ENCODE data around the genes CDK17 and IKBIP.

DNA sequence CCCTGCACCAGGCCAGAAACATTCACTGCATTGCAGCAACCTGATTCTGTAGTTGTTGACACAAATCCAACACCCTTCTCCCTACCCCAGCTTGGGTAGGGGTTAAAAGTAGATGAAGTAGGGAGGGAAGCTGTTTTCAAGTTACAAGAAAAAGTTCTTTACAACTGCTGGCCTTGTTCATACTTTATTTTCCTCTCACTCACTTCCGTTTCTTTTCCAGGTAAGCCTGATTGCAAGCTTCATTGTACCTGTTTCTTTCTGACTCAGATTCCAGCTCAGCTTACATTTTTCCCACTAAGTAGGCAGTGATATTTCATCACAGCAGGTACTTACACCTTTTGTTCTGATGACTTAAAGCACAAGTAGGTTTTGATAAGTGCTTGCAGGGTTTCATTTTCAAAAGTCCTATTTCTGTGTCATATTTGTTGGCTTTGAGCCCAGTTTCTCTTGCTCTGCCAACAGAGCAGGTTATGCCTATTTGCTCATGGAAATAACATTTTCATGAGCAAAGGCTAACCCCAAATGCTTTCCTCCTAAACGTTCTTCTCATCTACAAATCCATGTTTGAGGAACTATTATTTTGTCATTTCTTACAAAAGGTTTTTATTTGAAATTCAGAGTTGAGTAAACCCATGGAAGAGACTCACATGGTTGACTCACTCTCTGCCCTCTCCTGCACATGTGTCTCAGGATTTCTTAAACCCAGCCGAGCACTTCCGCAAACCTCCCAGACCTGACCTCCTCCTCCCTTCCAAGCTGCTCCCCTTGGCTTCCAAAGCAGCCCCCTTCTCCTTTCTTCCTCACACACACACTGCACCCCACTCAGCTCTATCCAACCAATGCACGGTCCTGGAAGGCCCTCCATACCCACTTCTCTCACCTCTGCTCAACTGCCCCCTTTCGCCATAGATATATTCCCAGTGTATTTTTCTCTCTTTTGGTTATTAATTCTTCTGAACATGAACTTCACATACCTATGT lies 12.3 kb upstream of the LTA4H start:
- RAMPAGE, long total RNA = no peak
- RRBS = no CpG with 5 or more reads among the region's 6 CpGs

GRCh38 chr12:96104401-96104933 lies 69.1 kb upstream of the LTA4H start:
- RAMPAGE, long total RNA = no peak
- RRBS = no CpG with 5 or more reads among the region's 7 CpGs

DNA sequence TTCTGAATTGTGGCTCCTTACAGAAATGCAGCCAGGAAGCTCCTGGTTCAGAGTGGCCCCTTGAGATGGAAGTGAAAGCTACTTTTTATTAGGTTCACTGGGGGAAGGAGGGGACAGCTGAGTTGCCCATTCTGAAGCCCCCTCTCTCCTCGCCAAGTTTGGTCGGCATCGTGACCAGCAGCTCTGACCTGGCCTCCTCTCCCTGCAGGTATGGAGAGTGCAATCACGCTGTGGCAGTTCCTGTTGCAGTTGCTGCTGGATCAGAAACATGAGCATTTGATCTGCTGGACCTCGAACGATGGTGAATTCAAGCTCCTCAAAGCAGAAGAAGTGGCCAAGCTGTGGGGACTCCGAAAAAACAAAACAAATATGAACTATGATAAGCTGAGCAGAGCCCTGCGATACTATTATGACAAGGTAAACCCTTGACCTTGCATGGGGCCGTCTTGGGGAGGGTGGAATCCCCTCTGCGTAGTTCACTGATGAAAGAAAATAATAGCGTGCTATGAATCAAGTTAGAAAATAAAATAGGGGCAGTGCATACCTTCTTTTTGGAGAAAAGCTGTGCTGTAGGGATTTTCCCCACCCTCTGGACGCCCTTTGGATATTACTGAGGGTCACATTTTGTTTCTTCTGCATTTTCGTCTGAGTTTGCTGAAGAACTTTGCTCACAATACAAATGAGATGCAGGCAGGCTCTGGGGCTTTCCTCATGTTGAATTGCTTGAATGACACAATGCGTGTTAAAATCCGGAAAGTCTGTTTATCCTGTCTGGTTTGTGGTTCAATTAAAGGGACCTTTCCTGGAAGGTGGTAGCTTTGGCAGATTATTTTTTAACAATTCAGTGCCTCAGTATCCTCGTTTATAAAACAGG lies 29.4 kb downstream of the ELK3 start:
- RAMPAGE, long total RNA = no peak
- RRBS = no CpG with 5 or more reads among the region's 16 CpGs

- RAMPAGE, long total RNA = no peak
- RRBS = no CpG with 5 or more reads among the region's 4 CpGs
These were observed 72.9 kb downstream of the ELK3 start for GRCh38 chr12:96266930-96267702.

DNA sequence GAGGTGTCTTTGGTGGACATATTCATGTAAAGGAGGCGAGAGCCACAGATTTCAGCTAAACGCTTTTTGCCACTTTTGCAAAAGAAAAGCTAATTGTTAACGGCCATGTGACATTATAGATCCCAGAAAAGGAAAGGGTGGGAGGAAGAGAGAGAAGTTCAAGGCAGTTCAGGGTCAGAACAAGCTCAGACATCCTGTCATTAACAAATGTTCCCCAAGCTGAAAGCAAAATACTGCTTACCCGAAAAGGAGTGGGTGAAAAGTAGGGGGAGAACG lies 1.4 kb downstream of the CDK17 start:
- RAMPAGE, long total RNA = no peak
- RRBS = no CpG with 5 or more reads among the region's 5 CpGs

DNA sequence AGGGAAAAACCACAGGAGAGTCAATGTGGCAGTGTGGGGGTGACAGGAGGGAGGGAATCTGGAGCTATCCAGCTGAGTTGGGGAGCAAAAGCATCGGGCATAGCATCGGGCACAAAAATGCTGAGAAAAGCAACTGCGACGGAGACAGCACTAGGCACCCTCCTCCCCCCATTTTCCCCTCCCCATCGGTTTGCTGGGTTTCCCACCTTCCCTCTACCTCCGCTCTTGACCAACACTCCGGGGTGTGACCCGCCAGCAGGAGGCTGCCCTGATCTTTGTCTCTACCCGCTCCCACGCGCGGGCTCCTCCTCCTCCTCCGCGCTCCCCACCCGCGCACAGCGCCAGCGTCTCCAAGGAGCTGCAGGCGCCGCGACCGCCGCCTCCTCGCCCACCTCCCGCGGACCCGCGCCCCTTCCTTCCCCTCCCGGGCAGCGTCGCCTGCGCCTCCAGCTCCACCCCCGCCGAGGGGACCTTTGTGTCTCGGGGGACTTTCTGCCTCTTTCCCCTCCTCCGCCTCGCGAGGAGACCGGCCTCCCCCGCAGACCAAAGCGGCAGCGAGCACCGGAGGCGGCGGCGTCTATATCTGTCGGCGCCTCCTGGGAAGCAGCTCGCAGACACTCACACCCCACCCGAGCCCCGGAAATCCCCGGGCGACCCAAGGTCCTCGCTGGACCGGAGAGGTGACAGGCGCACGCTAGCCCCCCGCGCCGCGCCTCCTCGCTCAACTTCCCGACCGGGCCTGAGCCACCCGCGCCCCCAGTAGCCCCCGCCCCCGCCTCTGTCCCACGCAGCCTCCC lies 913 bp downstream of the CDK17 start:
- RAMPAGE, long total RNA = no peak
- RRBS = 1% methylated on average over 29 of the region's 69 CpGs

- RAMPAGE, long total RNA = no peak
- RRBS = 1% methylated on average over 27 of the region's 52 CpGs
These were observed at the start of gene CDK17 for GRCh38 chr12:96400377-96400792. TSS of gene CDK17 (minus strand) at chr12:96400439.

- RAMPAGE, long total RNA = no peak
- RRBS = 36% methylated on average over 3 of the region's 4 CpGs
These were observed 399.0 kb downstream of the NEDD1 start for GRCh38 chr12:97305987-97306498.

DNA sequence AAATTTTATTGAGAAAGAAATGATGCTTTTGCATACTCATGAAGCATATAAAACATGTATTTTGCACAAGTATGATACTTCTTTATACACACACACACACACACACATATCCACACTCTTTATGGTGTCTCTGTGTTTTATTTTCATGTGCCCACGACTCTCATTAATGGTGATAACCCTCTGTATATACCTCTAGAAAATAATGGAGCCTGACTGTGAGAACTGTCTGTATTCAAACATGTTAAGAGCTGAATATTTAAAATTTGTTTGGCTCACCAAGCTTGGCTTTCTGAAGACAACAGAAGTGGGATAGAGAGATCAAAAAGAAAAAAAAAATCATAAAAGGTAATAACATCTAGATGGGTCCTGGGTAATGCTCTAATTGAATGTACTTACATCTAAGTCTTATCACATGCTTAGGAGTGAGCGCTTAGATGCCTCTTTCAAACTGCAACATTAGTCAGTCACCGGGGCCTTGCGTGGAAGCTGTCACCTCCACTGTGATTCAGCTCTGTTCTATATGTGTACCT lies 553.5 kb downstream of the NEDD1 start:
- RAMPAGE, long total RNA = no peak
- RRBS = no CpG with 5 or more reads among the region's 4 CpGs

DNA sequence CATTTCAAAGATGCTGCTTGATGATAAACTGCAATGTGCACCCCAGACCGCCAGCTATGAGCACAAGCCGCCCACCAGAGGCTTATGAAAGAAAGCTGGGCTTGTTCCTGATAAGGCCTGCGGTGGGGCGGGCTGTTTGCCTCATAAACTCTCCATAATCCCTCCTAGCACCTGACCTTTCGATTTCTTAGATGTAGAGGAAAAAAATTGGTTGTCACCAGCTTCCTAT lies 759.3 kb upstream of the TMPO start:
- RAMPAGE, long total RNA = no peak
- RRBS = no CpG with 5 or more reads among the region's 5 CpGs

GRCh38 chr12:98503745-98504603 lies 11.4 kb upstream of the TMPO start:
- RAMPAGE, long total RNA = no peak
- RRBS = no CpG with 5 or more reads among the region's 45 CpGs

- RAMPAGE, long total RNA = no peak
- RRBS = no CpG with 5 or more reads among the region's 3 CpGs
These were observed 19.1 kb upstream of the SLC25A3 start for GRCh38 chr12:98574312-98574759.

GRCh38 chr12:98595575-98596362 lies 2.3 kb downstream of the SLC25A3 start:
- RAMPAGE, long total RNA = no peak
- RRBS = no CpG with 5 or more reads among the region's 4 CpGs

DNA sequence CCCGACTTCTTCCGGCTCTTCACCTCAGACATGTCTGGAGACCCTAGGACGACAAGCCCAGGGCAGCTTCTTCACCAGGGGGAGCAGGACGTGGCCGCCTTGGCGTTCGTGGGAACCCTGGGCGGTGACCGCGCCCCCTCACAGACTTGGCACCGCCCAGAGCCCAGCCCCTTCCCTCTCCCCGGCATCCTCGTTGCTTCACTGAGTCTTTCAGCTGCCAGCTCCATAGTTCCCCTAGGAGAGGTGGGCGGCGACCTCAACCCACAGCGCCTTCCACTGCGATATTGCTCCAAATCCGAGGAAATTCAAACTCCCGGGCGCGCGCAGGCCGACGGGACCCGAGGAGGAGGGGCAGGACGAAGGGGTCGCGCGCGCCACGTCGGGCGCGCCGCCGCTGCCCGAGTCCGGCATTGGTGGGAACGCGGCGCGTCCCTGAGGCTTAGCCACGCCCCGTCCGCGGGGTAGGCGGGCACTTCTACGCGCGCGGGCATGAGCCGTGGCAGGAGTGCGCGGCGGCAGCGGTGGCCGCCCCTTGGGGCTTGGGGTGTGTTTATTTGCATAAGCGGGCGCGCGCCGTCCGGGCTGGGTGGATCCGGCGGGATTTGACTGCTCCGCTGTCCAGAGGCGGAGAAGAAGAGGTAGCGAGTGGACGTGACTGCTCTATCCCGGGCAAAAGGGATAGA lies at the start of gene IKBIP:
Gene IKBIP, minus strand, starts transcription at position 119 of the 683 bp plus-strand sequence.
- RAMPAGE, long total RNA = start-site peak on the minus strand centred at position 94 of the sequence, 60 bp wide, 652 and 1,920 reads in 2 replicates
- RRBS = 1% methylated on average over 25 of the region's 70 CpGs

DNA sequence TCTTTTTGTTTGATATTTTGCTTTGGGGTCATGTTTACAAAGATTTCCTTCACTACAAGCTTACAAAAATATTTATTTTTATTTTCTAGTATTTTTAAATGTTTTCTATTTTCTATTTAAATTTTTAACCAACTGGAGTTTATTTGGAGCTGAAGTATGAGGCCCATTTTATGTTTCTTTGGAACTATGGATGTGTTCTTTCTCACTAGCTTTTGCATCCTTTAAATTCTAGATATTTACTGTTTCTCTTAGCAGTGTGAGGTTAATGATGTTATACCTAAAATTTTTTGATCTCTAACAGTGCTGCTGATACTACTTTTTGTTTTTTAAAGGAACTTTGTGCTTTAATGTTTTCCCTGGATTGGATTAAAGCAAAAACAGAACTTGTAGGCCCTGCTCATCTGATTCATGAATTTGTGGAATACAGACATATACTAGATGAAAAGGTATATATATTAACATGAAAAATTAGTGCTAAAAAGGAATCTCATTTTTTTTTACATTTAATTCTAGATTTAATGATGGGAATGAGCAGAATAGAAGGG lies 25.6 kb downstream of the APAF1 start:
- RAMPAGE, long total RNA = no peak

- RAMPAGE, long total RNA = no peak
- RRBS = 7% methylated on average over 6 of the region's 55 CpGs
These were observed 100.7 kb downstream of the APAF1 start for GRCh38 chr12:98745592-98746476.

DNA sequence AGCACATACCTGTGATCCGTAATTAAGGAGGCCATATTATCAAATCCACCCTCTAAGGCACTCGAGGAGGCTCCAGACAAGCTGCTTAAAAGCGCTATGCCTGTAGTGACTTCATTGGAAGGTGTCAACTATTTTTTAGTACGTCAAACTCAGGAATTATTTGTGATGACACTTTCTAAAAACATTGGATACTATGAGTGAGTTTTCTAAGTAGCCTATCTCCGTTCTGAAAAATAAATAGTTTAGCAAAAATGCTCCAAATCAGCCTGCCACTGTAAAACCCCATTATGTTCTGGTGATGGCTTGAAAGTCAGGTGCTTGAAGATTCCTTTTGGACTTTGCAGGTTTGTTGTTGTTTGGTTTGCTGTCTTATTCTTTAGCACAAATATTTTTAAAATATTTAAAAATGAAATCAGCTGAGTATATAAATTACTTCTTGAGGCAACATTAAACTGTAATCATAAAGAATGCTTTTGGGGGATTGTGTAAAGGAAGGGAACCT lies 1.1 kb downstream of the SCYL2 start:
- RAMPAGE, long total RNA = no peak
- RRBS = no CpG with 5 or more reads among the region's 5 CpGs

DNA sequence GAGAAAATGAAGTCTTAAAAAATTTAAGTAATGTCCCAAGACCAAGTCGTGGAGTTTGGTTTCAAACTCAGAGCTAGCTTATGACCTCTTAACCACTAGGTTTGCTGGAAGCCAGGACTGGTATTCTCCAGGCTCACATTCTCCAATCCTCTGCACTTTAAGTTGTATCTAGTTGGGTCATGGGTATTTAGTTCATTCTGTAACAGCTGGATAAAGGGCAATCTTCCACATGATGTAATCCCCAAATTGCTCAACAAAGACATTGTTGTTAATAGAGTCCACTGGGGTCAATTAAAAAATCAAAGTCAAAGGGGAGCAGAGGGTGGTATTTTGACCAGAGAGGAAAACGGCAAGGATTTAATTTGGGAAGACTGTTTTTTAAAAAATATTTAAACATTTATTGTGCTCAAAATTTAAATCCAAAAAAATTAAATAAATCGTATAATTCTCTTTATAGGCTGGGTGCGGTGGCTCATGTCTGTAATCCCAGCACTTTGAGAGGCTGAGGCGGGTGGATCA lies 17.7 kb upstream of the GAS2L3 start:
- RAMPAGE, long total RNA = no peak
- RRBS = no CpG with 5 or more reads among the region's 5 CpGs

DNA sequence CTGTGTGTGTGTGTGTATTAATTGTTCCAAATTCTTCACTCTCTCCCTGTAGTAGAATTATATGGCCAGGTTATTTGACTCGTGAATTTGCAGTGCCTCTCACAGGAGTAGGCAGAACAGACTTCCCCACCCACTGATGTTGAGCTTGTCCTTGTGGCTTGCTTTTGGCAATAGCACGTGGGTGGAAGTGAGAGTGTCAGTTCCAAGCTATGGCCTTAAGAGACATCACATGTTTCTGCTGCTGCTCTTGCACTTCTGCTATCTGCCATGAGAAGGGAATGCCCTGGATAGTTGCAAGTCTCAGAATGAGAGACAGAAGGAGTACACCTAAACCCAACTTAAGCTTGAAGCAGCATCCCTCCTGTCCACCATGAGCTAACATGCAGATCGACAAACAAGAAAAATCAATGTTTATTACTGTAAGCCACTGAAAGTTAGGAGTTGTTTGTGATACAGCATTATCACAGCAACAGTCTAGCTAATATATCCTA lies 6.2 kb upstream of the GAS2L3 start:
- RAMPAGE, long total RNA = no peak
- RRBS = no CpG with 5 or more reads among the region's 3 CpGs

- RAMPAGE, long total RNA = no peak
- RRBS = no CpG with 5 or more reads among the region's 4 CpGs
These were observed 100.0 kb downstream of the GAS2L3 start for GRCh38 chr12:100673440-100673966.

All from epithelial cell of alveolus of lung (primary cell).